HT-29 (cell line): ENCODE results near the genes ARL6IP1 and GPRC5B.

DNA sequence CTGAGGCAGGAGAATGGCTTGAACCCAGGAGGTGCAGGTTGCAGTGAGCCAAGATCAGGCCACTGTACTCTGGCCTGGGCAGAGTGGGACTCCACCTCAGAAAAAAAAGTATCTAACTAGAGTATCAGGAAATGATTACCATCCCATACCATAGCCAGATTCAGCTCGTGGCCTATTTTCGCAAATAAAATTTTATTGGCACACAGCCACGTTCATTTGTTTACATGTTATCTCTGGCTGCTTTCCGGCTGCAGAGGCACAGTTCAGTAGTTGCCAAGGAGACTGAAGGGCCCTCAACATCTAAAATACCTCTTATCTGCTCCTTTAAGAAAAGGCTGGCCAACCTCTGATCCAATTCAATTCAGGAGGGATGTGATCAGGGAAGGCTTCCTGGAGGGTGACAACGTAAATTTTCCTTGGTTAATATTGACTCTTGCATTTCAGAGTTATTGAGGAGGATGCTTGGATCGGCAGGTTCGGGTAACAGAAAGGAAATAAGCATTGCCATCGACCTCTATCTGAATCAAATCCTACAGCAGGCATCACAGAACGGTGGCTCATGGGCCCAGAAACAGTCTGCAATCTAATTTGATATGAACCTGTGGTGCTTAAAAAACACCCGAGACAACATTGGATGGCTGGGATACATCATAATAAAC is 73.9 kb downstream of the XYLT1 start:
- RAMPAGE, long total RNA, result no peak

GRCh38 chr16:17460885-17461514 is 9.8 kb downstream of the XYLT1 start:
- RAMPAGE, long total RNA, result no peak

- RAMPAGE, long total RNA, result no peak
Measured at GRCh38 chr16:17465298-17466351, 5.1 kb downstream of the XYLT1 start.

DNA sequence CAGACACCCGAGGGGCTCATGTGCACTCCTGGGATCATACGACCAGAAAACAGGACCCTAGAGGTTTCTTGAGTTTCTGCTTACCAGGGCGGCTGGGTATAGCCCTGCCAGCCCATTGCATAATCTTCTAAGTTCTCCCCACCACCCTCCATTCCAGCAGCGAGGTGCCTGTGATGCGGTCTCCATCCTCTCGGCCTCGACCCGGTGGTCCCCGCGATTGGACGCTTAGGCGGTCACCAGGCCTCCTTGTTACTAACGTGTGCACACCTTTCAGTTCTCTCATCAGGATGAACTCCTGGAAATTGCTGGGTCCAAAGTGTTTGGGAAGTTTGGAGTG is 8.7 kb upstream of the NOMO2 start:
- RAMPAGE, long total RNA, result no peak

- RAMPAGE, long total RNA, result no peak
Measured at GRCh38 chr16:18800465-18801726, at the start of gene ARL6IP1. Gene ARL6IP1, minus strand, starts transcription at chr16:18801549.

- RAMPAGE, long total RNA, result no peak
Measured at GRCh38 chr16:19115445-19116002, 1.8 kb downstream of the ITPRIPL2 start.

DNA sequence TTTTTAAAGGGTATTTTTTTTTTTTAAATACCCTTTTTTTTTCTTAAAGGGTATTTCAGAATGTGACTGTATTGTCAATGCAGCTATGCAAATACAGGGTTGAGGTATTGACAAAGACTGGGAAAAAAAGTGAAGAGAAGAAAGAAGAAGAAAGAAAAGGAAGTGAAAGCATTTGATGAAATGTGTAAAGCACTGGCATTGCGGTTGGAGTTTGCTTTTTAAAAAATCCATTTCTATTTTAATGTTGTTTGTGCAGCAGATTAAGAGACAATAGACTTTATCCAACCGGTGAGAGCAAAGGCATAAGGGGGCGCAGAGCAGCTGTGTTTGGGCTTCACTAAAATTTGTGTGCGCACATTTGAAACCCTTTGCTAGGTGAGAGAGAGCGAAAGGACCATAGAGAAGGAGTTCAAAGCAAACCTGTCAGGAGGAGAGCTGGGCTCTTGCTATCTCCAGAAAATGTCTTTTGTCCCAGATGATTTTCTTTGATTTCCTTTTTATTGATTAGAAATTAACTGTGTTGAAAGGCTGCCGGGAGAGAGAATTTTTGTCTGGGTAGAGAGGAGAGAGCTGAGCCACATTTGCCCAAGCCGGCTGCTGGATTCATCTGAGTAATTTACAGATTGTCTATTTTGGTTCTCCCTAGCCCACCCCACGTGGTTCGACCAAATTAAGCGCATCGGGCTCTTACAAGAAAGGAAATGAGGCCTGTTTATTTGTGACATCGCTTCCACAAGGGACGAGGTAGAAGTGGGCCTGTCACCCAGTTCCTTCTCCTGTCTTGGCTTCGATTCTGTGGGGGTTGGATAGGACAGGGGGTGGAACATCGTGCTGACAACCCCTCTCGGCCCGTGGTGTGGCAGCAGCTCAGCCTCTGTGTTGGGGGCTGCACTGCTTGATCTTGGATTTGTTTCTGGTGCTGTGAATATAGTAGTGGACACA is 42.7 kb downstream of the SYT17 start:
- RAMPAGE, long total RNA, result no peak

DNA sequence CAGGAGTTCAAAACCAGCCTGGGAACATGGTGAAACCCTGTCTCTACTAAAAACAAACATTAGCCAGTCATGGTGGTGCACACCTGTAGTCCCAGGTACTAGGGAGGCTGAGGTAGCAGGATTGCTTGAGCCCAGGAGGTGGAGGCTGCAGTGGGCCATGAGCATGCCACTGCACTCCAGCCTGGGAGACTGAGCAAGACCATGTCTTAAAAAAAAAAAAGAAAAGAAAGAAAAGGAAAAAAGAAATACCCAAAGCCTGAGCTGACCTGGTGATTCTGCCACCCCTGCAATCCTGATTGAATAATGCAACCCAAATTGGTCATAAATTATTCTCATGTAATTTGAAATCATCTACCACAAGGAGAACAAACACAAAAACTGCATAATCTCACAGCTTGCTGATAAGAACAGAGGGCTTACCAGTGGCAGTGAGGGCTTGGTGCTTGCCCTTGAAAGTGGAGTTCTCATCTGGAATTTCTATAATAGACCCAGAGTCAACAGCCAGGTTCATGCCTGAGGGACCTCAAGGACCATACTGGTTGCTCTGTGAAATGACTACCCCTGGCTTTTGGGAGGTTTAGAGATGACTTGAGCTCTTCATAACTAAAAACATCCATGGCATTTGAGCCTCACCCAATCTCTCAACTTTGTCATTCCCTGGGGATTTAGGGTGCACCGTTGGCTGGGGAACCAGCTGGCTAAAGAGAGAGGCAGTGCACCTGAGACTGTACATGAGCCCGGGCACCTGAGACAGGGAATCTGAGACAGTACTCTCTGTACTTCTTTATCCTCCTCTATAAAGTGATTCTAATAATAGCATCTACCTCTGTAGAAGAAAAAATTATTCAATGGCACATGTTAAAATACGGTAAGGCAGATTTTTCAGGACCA is 35.4 kb upstream of the TMC5 start:
- RAMPAGE, long total RNA, result no peak

GRCh38 chr16:19396525-19396951 is 21.1 kb upstream of the TMC5 start:
- RAMPAGE, long total RNA, result no peak

DNA sequence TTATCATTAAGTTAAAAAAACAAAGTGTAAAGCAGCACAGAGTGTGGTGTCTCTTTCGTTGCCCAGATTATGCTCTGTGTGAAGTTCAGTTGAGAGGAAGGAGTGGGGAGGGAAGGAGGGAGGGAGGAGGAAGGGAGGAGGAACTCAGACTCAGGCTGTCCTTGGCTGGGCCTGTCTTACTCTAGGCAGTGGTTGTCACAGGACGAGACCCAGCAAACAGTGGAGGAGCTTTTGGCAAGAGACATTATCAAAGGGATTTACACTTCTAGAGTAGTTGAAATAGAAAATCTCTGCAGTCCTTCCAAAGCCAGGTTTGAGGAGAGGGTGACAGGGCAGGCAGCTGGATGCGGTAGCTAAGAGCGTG is 27.8 kb downstream of the KNOP1 start:
- RAMPAGE, long total RNA, result no peak

- RAMPAGE, long total RNA, result no peak
Measured at GRCh38 chr16:19696888-19697645, 21.0 kb downstream of the KNOP1 start.

GRCh38 chr16:19700016-19700835 is 17.8 kb downstream of the KNOP1 start:
- RAMPAGE, long total RNA, result no peak

- RAMPAGE, long total RNA, result no peak
Measured at GRCh38 chr16:19704534-19704858, 13.5 kb downstream of the KNOP1 start.

DNA sequence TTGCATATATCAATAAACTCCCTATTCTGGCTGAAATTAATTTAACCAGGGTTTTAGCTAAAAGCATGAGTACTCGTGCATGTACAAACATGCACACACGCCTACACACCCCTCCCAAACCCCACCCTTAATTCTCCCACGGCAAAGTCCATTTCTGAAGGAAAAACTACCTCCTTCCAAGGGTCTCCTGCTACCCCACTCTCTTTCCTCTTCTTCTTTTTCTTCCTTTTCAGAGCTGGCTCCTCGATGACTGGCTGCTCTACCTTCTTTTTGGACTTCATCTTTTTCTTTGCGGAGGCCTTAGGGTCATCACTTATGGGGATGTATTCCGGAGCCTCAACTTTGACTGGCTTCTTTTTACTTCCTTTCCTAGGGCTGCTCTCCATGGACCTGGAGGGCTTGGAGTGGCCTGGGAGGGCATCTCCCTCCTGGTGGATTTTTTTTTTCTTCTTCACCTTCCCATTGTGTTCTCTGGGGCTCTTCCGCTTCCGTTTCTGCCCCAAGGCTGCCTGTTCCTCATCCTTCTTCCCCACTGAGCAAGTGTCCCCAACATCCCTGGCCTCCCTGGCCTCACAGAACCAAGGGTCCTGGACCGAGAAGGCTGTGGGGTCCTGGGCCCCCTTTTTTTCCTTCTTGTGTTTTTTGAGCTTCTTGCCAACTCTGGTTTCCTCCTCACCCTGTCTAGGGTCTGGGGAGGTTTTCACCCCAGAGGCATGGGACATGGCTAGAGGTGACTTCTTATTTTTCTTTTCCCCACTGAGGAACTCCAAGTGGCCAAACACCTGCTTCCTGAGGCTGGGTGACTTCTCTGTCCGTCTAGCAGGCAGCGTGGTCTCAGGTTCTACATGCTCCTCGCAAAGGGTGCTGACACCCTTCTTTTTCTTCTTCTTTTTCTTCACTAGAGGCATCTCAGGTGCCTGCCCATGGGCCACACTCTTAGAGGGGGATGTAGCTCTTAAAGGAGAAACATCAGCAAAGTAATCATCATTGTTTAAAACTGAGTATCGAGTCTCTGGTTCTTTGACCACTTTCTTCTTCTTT is 3.8 kb downstream of the KNOP1 start:
- RAMPAGE, long total RNA, result no peak

DNA sequence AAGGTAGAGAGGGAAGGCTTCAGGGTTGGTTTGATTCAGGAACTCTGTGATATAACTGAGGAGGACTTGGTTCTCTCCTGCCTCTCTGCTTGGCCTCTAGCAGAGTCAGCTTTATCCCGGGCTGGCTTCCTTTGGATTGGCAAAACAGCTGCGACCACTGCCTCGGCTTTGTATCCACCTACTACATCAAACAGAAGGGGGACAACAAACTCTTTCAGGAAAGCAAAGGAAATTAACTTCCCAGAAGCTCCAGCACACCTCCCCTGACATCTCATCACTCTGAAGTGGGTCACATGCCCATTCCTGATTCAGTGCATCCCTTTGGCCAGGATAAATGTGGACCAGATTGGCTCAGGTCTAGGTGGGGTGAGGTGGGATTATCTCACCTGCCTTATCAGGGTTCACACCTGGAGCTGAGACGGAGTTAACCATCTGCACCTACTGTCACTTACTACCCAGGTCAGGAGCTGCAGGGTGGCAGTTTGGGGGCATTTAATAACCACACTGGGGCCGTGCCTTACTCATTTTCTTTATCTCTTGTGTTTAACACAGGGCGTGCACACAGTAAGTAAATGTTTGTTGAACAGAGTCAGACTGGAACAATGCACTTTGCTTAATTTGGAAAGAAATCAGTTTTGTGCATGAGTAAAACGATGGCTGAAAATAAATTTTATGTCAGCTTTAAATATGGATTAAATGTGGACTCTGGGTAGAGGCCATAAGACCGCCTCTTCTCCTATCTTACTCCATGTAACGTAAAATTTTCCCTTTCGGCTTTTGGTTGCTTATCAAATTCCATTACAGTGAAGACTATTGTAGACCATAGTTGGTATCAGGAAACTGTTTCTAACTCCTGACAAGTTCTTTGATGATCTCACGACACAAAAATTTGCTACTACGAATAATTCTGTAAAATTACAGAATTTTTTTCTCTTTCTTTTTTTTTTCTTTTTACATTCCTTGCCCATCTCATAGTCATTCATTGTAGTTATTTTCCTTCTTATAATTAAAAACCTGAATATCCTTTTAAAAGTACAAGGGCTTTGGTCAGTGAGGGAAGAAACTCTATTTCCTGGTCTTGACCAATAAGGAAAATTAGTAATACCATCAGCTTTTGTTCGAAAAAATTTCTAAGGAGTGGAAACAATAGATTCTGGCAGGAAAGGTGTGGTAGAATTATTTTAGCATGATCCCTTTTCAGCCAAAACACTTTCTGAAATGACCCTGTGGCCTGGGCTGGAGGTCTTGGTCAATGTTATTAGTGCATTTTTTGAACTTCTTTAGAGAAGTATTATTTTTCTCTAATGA is 36.1 kb downstream of the IQCK start:
- RAMPAGE, long total RNA, result no peak

- RAMPAGE, long total RNA, result no peak
Measured at GRCh38 chr16:19756932-19757372, 38.9 kb downstream of the IQCK start.

DNA sequence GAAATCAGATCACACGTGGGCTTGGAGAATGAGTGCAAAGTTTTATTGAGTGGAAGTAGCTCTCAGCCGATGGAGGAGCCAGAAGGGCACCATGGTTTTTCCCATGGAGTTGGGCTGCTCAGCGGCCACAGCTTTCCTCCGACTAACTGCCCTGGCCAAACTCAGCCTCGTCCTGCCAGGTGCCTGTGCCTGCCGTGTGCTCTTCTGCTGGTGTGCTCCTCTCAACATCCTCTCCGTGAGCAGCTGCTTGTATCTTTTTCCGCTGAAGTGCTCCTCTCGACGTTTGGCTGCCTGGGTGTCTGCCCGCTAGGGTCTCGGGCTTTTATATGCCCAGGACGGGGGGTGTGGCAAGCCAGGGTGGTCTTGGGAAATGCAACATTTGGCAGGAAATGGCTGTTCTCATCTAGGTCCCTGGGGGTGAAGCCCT is 49.3 kb downstream of the IQCK start:
- RAMPAGE, long total RNA, result no peak

DNA sequence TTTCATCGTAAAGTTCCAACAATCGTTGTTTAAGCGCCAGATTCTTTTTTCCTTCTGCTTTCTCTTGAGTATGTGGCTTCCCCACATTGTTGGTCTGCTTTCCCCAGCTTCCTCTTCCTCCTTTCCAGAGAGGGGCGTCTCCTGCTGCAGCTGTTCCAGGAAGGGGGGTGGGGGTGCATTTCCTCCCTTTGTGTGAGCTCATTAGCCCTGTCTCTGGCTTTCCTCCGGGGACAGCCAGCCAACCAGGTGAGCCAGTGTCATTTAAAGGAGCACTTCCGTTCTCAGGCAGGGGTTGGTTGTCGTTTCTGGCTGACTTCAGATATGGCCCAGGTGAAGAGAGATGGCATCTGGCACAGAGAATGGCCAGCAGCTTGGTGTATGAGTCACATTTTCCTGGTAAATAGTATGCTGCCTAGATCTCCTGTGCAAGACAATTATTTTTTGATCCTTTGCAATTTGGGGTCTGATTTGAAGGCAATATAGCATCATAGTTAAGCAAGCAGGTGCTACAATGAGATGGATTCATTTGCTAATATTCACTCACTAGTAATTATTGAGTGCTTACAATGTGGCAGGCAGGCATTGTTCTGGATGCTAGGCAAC is 79.7 kb downstream of the GPRC5B start:
- RAMPAGE, long total RNA, result no peak

GRCh38 chr16:19884665-19885288 is at the start of gene GPRC5B:
Gene GPRC5B, minus strand, starts transcription at chr16:19884848.
- RAMPAGE, long total RNA, result no peak

GRCh38 chr16:20401560-20401998 is 3.0 kb downstream of the PDILT start:
- RAMPAGE, long total RNA, result no peak